Parietal lobe (tissue), 2 donors: ENCODE data around the genes PALB2 and CACNG3.

- RAMPAGE, long total RNA, result no peak
Measured at GRCh38 chr16:22370032-22370678, 4.3 kb downstream of the CDR2 start.

DNA sequence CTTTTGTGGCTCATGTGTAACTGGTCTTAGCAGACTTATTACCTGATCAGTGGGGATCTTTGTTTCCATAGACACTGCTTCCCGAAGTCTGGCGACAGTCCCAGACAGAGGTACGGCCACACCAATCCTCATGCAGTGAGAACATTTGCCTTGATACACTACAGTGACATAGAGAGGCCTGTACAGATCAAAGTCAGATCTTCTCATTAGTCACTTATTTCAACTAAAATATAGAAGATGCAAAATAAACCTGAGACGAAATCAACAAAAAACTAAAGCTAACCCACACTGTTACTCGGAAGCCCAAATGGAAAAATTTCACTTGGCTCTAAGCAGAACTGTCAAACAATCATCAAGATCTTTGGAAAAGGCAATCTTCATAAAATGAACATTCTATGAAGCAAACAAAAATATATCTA lies 43.8 kb downstream of the USP31 start:
- RAMPAGE, long total RNA, result no peak

DNA sequence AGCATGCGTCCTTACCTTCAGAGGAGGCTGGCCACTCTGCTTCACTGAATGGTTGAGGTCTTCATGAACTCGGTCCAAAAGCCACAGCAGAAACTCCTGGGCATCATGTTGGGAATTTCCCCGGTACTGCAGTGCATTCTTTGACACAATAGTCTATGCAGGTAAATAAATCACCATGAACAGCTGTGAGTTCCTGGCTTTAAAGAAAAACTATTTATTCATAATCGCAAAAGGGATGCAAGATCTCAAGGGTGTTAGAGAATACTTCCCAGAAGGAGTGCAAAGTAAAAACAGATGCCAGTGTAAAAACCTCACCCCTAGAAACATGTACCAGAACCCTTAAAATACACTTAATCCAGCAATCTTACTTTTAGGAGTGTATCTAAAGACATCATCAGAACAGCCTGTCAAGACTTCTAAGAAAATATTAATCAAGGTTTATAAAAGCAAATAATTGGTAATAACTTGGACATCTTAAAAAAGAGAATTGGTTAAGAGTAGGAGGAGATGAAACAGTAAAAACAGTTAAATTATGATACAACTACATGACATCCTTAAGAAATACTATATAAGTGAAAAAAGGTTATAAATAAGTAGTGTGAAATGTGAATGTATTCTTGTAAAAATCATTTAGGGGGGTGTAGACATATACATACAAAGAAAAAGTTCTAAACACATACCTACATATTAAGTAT lies 41.1 kb downstream of the USP31 start:
- RAMPAGE, long total RNA, result no peak

GRCh38 chr16:23141884-23142874 lies 7.1 kb downstream of the USP31 start:
- RAMPAGE, long total RNA, result no peak

DNA sequence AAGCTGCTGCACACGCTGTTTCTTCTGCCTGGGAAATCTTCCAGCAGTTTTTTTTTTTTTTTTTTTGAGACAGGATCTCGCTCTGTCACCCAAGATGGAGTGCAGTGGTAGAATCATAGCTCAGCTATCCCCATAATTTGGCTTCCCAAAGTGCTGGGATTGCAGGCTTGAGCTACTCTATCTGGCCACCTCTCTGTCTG lies 34.8 kb upstream of the SCNN1B start:
- RAMPAGE, long total RNA, result no peak

DNA sequence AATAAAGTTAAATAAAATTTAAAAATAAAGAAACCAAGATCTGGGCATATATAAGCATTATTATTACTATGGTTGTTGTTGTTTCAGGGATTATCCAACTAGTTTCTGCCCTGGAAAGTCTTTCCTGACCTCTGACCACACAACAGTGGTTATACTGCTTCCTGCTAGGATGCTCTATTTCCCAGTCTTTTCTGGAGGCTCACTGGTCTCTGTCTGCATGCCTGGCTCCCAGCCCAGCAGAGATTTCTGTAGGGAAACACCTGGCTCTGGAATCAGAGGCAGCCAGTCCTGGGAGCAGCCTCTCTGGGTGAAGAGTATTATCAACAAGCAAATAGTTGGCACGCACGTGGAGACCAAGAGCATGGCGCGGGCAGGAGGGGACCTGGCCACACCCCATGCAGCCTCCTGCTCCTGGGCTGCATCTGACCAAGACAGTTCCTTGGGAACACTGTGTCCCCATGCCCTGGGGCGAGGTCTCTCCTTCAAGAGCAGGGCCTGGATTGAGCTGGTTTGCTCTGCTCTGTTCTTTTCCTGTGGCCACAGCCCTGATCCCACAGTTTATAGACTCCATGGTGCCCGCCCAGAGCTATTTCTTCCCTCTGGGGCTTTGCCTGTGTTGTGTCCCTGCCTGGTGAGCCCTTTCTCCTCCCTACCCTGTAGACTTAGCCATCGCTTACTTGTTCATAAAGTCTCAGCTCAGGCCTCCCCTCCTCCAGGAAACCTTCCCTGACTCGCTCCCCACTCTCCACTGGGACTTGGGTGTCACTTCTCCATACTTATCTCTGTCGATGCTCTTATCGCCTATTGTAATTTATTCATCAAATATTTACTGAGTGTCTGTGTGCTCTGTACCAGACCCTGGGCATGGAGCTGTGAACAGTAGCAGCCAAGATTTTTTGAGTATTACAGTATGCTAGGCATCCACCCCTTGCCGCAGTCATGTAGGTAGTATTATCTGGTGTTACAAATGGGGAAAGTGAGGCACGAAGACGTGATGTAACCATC lies 60.5 kb downstream of the SCNN1B start:
- RAMPAGE, long total RNA, result no peak

GRCh38 chr16:23384791-23385350 lies 68.1 kb downstream of the COG7 start:
- RAMPAGE, long total RNA, result no peak

DNA sequence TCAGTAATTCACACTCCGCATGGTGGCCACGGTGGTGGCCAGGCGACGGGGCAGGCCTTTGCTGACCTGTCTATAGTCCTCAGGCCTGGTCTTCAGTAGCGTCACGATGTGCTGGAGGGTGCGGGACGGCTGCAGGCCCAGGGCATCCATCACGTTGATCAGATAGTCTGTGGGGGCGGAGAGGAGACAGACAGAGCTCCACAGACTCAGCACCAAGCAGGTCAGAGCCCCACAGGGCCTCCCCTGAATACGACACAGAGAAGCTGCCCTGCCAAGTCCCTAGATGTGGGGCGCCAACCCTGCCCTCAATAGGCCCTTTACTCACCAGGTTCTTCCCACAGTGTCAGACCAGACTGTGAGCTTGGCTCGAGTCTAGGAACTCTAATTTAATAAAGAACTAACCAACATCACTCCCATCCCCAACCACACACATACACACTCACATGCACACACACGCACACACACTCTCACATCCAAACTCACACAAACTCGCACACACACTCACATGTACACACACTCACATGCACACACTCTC lies 64.0 kb downstream of the COG7 start:
- RAMPAGE, long total RNA, result no peak

DNA sequence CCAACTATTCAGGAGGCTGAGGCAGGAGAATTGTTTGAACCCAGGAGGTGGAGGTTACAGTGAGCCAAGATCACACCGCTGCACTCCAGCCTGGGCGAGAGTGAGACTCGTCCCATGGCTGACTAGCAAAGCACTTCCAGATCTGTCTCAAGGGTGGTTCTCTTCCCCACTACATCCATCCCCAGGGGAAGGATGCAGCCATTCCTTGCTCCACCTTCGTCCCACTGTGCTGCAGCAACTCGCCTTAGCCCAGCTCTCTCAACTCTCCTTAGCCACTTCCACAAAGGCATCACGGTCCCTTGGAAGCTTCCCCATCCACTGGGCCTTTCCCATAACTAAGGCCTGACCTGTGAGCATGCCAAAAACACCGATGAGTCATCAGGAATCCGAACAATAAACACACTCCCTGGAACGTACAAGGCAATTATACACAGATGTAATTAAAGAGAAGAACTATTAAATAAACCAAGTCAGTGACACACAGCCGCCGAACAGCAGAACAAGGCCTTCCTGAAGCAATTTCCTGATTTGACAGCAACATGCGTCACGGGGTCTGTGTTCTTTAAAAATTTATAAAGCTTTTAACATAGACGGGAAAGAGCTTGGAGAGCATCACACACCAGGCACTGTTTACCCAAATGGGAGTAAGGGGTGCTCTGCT lies 29.6 kb downstream of the COG7 start:
- RAMPAGE, long total RNA, result no peak

DNA sequence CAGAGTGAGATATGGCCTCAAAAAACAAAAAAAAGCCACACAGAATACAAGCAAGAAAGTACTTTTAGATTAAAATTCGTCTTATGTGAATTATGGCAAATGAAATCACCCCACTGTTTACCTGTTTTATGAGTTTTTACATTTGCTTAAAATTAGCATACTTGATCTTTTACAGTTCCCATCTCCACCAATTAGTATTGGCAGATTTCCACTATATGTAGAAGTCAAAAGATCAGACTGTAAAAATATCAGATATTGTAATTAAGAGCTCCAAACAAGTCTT lies 12.9 kb upstream of the COG7 start:
- RAMPAGE, long total RNA, result no peak

DNA sequence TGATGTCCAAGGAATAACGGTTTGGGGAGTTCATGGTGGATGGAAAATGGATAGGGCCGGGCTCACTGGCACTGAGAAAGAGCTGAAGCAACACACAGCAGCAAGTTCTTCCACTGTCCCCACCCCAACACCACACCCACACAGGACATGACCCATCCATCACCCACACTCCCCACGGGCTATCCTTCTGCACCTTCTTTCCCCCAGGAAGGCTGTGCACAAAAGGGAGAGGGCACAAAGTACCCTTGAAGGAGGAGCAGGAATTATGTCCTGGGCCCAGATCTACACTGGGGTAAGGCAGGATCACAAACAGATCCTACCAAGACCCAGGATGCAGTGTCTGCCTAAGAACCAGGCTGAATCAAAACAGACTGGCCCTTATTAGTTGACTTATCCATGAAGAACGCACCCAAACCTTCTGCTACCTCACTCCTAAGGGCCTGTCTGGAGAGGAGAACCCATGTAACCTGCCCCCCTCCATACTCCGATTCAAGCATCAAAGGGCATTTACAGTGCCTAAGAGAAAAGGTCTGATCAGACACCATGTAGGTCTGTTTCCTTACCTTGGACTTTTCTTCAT lies 22.2 kb downstream of the GGA2 start:
- RAMPAGE, long total RNA, result no peak

DNA sequence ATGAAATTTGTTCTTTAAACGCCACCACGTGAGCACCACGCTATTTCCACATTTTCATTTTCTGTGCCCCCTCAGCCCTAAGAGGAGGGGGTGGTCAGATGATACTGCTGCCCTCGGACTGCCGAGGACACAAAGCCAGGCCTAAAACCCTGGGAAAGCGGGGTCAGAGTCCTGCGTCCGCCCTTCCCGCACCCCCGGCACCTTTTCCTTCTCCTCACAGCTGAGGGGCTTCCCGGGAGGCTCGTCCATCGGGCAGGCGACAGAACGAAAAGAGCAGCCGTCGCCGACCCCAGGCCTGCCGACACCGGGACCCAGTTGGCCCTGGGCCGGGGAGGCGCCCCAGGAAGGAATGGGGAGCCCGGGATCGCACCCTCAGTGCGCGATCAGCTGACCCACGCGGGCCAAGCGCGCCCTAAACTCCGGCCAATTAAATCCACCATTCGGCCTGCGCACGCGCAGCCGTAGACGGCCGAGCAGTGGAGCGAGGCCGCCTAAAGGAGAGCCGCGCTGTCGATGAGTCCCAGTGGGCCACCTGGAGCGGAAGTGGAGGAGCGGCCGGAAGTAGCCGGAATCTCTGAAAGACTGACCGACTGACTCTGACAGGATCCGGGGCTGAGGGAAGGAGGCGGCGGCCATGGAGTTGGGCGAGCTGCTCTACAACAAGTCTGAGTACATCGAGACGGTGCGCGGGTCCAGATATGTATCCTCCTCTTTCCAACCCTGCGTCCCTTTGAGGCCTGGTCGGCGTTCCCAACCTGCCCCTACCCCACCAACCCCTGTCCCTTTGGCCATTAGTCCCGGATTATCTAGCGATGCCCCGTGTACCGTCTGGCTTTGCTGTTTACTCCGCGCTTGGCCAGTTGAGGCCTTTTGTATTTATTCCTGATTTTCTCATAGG lies at the start of gene PALB2:
TSS of gene PALB2 (minus strand) at position 402 of the 898 bp plus-strand sequence.
- RAMPAGE, long total RNA, result no peak

DNA sequence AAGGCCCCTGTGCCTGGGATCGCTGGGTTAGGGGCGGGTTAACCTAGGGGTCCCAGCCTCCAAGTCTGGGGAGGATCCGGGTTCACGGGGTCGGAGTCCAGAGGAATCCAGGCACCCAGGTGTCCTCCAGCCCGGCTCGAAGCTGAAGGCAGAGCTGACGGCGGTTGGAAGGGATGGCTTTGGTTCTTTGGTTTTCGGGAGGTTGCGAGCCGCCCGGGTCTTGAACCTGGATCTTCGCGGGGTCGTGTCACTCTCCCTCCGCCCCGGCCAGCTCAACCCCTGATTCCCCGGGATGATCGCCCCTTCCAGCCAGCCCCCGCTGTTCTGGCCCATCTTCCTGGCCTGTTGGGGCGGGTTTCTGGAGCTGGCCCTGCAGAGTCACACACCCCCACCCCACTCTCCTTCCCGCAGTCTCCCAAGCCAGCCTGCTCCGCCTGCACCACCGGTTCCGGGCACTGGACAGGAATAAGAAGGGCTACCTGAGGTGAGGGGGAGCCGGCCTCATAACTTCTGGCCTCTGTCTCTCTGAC lies 489 bp downstream of the CHP2 start:
- RAMPAGE, long total RNA, result no peak

DNA sequence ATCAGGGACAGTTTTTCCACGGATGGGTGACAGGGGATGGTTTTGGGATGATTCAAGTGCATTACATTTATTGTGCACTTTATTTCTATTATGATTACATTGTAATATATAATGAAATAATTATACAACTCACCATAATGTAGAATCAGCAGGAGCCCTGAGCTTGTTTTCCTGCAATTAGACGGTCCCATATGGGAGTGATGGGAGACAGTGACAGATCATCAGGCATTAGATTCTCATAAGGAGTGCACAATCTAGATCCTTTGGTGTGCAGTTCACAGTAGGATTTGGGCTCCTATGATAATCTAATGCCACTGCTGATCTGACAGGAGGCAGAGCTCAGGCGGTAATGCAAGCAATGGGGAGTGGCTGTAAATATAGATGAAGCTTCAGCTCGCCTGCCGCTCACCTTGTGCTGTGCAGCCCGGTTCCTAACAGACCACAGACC lies 3.0 kb downstream of the CHP2 start:
- RAMPAGE, long total RNA, result no peak

- RAMPAGE, long total RNA, result no peak
Measured at GRCh38 chr16:23758433-23758956, 3.7 kb downstream of the CHP2 start.

GRCh38 chr16:23837626-23838167 lies 1.9 kb downstream of the PRKCB start:
- RAMPAGE, long total RNA, result no peak

DNA sequence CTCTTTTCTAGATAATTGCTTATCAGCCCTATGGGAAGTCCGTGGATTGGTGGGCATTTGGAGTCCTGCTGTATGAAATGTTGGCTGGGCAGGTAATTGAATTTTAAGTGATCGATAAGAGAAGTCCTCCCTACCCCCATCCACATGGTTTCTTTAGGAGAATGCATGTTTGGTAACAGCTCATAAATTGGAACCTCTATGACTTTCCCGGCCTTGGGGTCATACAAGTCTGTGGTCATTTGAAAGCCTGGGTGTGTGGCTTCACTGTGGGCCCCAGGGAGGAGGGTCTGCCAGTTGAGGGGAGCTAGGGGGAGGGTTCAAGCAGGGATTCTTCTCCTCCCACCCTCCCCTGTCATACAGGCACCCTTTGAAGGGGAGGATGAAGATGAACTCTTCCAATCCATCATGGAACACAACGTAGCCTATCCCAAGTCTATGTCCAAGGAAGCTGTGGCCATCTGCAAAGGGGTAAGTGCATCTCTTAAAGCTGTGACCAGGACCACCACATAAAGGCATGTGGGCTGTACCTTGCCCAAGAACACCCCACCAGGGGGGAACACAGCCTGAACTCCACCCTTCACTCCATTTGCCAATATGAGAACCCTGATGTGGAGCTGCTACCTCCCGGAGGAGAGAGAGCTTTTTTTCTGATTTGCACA lies 70.9 kb upstream of the CACNG3 start:
- RAMPAGE, long total RNA, result no peak

GRCh38 chr16:24255688-24256621 lies at the start of gene CACNG3:
Gene CACNG3, plus strand, starts transcription at chr16:24256335.
- RAMPAGE, long total RNA, result no peak

- RAMPAGE, long total RNA, result no peak
Measured at GRCh38 chr16:24557145-24557984, 18.0 kb downstream of the RBBP6 start.

- RAMPAGE, long total RNA, result no peak
Measured at GRCh38 chr16:24571383-24572417, 32.3 kb downstream of the RBBP6 start.